H1 (cell line): ENCODE measurements around a stretch of chr12.

DNA sequence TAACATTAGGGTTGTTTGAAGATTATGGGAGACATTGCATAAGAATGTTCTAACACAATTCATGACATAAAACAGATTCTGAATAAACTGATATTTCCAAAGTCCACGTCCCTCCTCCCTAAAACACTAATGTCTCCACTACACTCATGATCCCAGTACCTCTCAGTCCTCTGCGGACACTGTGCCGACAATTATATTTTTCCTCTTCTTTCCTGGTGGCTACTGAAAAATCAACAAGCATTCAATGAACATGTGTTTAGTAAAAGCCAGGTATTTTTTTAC is 18.7 kb upstream of the IAPP start:
- RRBS, result no CpG with 5 or more reads among the region's 3 CpGs
CAGE:
- cytosol, long polyA plus RNA, result no peak
- long polyA plus RNA, result no peak
- nucleus, long polyA plus RNA, result no peak

- RRBS, result no CpG with 5 or more reads among the region's 2 CpGs
CAGE:
- cytosol, long polyA plus RNA, result no peak
- long polyA plus RNA, result no peak
- nucleus, long polyA plus RNA, result no peak
Measured at GRCh38 chr12:21602649-21603195, 1.9 kb downstream of the GYS2 start.

DNA sequence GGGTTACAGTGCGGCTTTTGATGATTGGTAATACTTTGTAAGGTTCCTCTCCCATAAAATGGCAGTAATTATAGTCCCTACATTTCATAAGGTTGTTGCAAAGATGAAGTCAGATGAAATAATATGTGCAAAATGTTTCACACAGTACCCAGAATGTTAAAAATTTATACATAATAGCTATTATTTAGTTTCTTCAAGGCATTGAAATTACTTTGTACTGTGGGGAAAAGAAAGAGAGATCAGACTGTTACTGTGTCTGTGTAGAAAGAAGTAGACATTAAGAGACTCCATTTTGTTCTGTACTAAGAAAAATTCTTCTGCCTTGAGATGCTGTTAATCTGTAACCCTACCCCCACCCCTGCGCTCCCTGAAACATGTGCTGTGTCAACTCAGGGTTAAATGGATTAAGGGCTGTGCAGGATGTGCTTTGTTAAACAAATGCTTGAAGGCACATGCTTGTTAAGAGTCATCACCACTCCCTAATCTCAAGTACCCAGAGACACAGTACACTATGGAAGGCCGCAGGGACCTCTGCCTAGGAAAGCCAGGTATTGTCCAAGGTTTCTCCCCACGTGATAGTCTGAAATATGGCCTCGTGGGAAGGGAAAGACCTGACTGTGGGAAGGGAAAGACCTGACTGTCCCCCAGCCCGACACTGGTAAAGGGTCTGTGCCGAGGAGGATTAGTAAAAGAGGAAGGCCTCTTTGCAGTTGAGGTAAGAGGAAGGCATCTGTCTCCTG is 12.7 kb downstream of the LDHB start:
- RRBS, result no CpG with 5 or more reads among the region's 7 CpGs
CAGE:
- cytosol, long polyA plus RNA, result no peak
- long polyA plus RNA, result no peak
- nucleus, long polyA plus RNA, result no peak

DNA sequence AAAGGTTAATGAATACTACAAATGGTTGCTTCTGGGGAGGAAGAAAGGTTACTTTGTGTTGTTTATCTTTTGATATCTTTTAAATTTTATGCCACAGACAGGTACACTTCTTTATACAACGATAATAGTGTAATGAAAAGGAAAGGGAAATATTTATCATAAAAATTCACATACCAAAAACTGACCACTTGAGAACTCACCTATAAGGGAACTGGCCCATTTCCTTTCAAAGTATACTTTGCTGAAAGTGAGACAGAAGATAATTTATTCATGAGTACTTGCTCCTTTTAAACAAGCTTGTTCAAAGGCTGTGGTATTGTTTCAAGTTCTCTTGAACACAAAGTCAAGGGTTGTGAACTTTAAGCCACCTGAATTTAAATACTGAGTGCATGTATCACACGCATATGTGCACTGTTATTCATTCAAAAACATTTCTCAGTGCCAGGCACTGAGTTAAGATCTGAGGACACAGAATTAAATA is 19.0 kb upstream of the LDHB start:
- RRBS, result no CpG with 5 or more reads among the region's 2 CpGs
CAGE:
- cytosol, long polyA plus RNA, result no peak
- long polyA plus RNA, result no peak
- nucleus, long polyA plus RNA, result no peak

DNA sequence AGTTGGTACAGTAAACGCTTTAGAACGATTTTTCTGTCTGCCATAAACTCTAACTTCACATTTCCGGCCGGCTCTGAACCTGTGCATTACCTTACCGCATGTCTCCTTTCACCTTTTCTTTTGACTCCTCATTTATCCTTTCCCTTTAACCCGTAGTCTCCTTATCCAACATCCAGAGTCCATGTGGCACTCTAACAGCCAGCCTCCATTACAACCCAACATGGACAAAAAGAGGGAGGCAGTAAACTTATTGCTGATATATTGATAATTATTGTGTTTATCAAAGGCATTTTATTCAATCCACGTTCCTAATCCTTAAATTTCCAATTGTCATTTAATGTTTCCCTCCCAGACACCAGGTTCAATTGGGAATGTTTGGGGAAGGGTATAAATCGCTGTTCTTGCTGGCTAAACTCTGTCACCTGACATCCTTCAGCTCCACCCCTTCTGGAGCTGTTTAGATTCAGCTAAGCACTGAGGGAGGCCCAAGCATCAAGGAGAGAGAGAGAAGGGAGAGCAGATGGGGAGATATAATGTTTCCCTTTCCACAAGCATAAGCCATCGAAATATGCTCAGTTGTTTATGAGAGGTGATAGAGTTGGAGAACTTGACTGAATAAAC is 2.0 kb downstream of the ABCC9 start:
- RRBS, result no CpG with 5 or more reads among the region's 9 CpGs
CAGE:
- cytosol, long polyA plus RNA, result no peak
- long polyA plus RNA, result no peak
- nucleus, long polyA plus RNA, result no peak

DNA sequence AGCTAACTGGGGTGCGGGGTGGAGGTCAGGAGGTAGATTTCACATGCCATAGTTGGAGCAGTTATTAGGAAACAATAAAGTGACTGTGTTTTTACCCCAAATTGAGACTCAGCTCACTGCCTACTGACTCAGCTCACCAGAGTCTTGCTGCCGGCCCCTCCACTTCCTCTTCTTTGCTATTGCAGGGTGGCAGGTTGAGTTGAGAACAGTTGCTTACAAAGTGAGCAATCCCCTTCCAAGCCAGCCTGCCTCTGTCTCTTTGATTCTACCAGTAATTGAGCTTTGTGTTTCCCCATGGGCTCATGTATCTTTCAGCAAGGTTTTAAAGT is 12.9 kb downstream of the ST8SIA1 start:
- RRBS, result no CpG with 5 or more reads among the region's 2 CpGs
CAGE:
- cytosol, long polyA plus RNA, result no peak
- long polyA plus RNA, result no peak
- nucleus, long polyA plus RNA, result no peak

DNA sequence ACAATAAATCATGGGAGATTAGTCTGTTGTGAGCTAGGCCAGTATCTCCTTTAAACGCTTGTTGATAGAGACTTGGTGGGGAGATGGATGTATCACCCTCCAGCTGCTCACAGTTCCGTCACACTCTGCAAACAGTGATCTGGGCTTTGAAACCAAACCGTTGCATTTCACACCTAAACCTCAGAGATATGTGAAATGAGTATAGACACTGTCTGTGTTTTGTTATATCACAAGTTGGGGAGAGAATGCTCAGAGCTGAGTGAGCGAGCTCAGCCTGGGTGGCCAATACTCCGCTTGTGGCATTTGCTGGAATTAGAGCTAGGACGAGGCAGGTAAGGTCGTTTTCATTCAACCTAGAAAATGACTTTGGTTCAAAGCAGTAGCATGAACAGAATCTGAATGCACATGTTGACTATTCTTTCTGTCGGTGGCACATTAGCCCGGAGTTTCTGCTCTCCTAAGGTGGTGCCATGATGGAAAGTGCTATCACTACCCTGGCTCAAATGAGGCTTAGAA is 75.2 kb upstream of the ST8SIA1 start:
- RRBS, result no CpG with 5 or more reads among the region's 9 CpGs
CAGE:
- cytosol, long polyA plus RNA, result no peak
- long polyA plus RNA, result no peak
- nucleus, long polyA plus RNA, result no peak

DNA sequence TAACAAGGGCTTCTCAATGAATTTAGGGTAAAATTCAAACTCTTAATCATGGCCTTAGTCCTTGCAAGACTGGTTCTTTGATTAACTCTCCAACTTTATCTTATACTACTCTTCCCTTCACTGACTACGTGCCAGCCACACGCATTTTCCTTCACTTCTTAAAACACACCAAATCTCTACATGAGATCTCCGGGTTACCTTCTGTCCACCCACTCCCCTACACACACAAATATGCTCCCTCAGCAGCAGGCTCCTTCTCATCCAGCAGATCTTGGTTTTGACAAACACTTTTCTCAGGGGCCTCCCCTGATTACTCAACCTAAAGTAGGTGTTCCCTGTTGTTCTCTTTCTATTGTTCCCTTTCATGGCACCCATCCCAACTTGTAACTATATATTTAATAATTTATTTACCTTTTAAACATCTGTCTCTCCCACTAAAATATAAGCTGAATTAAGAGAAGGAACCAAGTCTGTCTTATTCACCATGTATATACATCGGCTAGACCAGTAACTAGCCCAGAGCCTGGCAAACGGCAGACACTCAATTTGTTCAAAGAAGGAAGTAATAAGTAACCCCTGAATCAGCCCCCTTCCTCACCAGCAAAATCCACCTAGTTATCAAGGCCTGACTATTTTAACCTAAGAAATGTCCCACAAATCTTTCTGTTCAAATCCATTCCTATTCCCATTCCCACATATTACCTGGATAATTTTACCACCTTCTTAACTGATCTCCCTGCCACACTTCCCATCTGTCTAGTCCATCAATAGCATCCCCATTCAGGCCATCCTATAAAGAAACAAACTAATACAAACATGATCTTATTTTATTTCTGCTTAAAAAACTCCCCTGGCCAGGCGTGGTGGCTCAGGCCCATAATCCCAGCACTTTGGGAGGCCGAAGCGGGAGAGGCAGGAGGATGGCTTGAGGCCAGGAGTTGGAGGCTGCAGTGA is 2.7 kb downstream of the C2CD5 start:
- RRBS, result no CpG with 5 or more reads among the region's 8 CpGs
CAGE:
- cytosol, long polyA plus RNA, result no peak
- long polyA plus RNA, result no peak
- nucleus, long polyA plus RNA, result no peak

DNA sequence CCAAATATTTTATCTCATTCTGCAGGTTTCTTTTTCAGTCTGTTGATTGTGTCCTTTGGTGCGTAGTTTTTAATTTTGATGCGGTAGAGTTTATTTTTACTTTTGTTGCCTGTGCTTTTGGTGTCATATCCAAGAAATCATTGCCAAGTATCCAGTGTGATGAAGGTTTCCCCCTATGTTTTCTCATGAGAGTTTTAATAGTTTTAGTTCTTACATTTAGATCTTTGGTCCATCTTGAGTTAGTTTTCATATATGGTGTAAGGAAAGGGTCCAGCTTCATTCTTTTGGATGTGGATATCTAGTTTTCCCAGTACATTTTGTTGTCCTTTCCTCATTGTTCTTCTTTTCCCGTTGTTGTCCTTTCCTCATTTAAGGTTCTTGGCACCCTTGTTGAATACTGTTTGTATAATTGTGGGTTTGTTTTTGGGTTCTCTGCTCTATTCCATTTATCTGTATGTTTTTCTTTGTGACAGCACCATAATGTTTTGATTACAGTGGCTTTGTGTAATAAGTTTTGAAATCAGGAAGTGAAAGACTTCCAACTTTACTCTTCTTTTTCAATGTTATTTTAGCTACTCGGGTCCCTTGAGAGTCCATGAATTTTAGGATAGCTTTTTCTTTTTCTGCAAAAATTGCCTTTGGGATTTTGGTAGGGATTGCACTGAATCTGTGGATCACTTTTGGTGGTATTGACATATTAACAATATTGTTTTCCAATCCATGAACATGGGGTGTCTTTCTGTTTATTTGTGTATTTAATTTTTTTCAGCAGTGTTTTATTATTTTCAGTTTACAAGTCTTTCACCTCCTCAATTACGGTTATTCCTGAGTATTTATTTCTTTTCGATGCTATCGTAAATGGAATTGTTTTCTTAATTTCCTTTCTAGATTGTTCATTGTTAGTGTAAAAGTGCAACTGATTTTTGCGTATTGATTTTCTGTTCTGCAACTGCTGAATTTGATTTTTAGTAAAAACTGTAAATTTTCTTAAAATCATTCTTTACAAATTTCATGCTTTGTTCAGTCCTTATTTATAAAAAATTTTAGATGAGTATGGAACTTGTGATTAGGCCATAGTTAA is 28.1 kb downstream of the ETNK1 start:
- RRBS, result no CpG with 5 or more reads among the region's 8 CpGs
CAGE:
- cytosol, long polyA plus RNA, result no peak
- long polyA plus RNA, result no peak
- nucleus, long polyA plus RNA, result start-site peak on the plus strand centred at position 729 of the sequence, 5 bp wide, 18 reads

DNA sequence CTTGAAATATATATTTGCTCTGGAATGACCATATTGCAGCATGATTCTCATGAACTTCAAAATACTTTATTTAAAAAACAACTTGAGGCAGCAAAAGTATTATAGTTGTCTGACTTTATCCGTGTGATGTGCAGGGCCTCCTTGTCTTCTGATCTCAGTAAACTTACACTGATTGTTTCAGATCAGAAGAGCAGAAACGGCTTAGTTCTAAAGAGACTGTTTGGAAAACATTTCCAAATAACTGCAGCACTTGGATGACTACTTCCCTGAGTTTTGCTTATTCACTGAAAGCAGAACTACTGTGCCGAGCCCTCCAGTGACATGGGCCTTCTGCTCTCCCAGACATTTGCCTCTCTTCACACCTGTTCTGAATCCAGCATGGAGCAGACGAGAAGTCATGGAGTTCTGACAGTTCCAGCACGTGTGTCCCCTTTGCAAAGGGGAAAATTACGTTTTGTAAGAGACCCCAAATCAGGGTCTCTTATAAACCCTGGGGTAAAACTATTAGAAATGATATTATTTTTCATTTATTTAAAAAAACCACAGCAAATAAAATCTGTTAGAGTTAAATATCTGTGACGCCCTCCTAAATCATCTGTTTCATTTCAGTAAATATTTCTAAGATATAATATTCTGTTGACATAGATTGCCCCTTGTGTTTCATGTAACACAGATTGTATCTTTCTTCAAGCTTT is 31.4 kb downstream of the ETNK1 start:
- RRBS, result no CpG with 5 or more reads among the region's 7 CpGs
CAGE:
- cytosol, long polyA plus RNA, result no peak
- long polyA plus RNA, result no peak
- nucleus, long polyA plus RNA, result no peak

- RRBS, result no CpG with 5 or more reads among the region's 6 CpGs
CAGE:
- cytosol, long polyA plus RNA, result no peak
- long polyA plus RNA, result no peak
- nucleus, long polyA plus RNA, result no peak
Measured at GRCh38 chr12:22678979-22679430, 54.0 kb downstream of the ETNK1 start.

DNA sequence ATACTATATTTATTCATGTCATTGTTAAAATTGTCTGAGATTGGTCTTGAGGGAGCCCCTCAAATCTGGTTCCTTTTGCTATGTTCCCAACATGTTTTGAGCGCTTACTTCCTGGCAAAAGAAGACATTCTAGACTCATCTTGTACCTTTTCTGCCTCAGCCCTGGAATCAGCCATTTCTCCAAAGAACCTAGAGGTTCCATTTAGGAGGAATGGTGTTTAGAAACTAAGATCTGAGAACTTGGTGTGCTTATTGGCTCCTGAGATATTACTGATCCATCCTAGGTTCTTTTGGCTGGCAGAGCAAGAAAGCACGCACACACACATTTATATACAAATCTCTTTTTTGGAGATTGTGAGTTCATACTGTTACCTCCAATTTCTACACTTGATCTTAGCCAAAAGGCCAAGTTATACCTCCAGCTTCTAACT is 66.8 kb downstream of the ETNK1 start:
- RRBS, result no CpG with 5 or more reads among the region's 2 CpGs
CAGE:
- cytosol, long polyA plus RNA, result no peak
- long polyA plus RNA, result no peak
- nucleus, long polyA plus RNA, result no peak

DNA sequence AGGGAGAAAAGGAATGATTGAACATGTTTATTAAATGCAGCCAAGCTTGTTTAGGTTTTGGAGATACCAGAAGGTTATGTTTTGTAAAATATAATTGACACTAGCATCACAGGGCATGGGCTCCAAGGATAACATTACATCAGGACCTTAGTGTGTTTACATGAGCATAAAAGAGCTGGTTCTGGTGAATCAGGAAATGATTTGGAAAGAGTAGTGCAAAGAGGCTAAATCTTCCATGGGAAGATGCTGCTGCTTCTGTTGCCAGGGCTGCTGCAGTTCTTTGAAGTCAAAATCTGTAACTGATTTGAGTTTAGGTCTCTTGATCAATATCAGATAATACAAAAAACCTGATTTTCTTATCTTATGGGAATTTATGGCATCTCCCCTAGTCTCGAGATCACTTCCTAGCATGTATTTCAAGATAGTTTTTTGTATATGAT is 118.8 kb downstream of the ETNK1 start:
- RRBS, result no CpG with 5 or more reads among the region's 1 CpG
CAGE:
- cytosol, long polyA plus RNA, result no peak
- long polyA plus RNA, result no peak
- nucleus, long polyA plus RNA, result no peak

DNA sequence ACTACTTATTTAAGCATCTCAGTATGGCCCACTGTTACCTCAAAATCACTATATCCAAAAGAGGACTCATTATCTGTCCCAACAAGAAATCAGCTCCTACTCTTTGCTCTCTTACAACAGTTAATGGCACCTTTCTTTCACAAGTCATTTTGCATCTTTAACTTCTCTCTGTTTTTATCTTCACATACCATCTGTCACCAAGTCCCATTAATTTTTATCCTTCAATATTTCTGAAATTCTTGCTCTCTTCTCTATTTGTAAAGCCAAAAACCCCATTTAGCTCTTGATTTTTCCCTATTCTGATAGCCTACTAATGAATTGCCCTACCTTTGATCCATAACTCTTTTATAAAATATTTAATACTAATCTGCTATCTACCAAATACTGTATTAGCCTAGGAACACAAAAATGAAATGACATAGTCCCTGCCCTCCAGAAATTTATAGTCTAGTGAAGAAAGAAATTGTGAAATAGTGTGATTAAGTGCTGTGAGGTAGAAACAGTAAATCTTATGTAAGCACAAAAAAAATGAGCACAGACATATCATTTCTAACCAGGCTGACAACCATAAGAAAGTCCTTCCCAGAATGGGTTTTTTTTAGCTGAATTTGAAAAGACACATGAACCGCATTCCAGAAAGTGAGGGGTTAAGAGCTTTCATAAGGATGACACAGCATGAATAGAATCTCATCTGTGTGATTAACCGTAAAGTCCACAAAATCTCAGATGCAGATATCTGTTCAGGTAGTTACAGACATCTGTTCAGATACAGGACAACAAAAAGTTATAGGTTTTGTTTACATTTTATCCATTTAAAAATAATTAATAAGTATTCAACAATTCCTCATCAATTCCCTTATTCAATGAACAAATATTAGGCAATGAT is 146.0 kb downstream of the SOX5 start:
- RRBS, result no CpG with 5 or more reads among the region's 2 CpGs
CAGE:
- cytosol, long polyA plus RNA, result no peak
- long polyA plus RNA, result no peak
- nucleus, long polyA plus RNA, result no peak

GRCh38 chr12:23943972-23944439 is 5.5 kb downstream of the SOX5 start:
- RRBS, result no CpG with 5 or more reads among the region's 5 CpGs
CAGE:
- cytosol, long polyA plus RNA, result no peak
- long polyA plus RNA, result no peak
- nucleus, long polyA plus RNA, result no peak

DNA sequence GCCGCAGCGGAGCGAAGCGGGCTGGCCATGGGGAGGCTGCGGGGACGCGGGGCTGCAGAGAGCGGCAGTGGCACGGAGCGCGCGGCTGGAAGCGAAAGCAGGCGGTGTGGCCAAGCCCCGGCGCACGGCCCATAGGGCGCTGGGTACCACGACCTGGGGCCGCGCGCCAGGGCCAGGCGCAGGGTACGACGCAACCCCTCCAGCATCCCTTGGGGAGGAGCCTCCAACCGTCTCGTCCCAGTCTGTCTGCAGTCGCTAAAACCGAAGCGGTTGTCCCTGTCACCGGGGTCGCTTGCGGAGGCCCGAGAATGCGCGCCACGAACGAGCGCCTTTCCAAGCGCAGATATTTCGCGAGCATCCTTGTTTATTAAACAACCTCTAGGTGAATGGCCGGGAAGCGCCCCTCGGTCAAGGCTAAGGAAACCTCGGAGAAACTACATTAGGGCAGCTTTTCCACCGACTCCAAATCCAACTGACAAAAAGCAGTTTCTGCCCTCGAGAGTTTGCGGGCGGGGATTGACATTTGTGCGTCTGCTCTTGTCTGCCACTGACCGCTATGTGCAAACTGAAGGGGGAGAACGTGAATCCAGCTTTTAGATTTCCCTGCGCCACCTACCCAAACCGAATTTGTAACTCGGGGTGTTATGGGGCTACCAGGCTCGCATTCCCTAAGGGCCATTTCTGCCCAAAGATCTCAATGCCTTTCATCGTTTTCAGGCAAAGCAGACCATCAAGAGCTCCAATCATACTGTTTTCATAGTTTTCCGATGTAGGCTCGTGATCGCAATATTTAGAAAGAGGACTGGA is 45.7 kb downstream of the BCAT1 start:
- RRBS, result 0% methylated on average over 7 of the region's 61 CpGs
CAGE:
- cytosol, long polyA plus RNA, result start-site peak on the minus strand centred at position 97 of the sequence, 69 bp wide, 74 reads
- long polyA plus RNA, result no peak
- nucleus, long polyA plus RNA, result start-site peak on the minus strand centred at position 160 of the sequence, 182 bp wide, 508 reads

DNA sequence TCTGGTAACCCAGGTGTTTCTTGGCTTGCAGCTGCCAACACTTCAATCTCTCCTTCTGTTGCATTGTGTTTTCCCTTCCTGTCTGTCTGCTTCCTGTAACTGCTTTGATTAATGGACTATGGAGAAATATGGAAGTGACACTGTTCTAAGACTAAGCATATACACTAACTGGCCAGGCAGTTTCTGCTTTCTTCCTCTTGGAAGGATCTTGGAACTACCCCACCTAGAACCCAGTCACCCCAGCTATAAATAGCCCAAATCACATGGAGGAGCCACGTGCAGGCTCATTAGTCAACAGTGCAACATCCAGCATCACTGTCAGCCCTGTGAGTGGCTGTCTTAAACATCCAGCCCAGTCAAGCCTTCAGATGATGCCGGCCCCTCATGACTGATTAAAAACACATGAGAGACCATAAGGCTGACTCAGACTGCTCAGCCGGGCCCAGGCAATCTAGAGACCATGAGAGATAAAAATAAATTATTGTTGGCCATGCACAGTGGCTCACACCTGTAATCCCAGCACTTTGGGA is 39.2 kb downstream of the BCAT1 start:
- RRBS, result no CpG with 5 or more reads among the region's 3 CpGs
CAGE:
- cytosol, long polyA plus RNA, result no peak
- long polyA plus RNA, result no peak
- nucleus, long polyA plus RNA, result no peak

GRCh38 chr12:25384810-25385044 is 134.0 kb upstream of the KRAS start:
- RRBS, result no CpG with 5 or more reads among the region's 7 CpGs
CAGE:
- cytosol, long polyA plus RNA, result no peak
- long polyA plus RNA, result no peak
- nucleus, long polyA plus RNA, result no peak

GRCh38 chr12:25957765-25958062 is 768 bp upstream of the RASSF8 start:
- RRBS, result no CpG with 5 or more reads among the region's 8 CpGs
CAGE:
- cytosol, long polyA plus RNA, result no peak
- long polyA plus RNA, result no peak
- nucleus, long polyA plus RNA, result no peak

- RRBS, result no CpG with 5 or more reads among the region's 8 CpGs
CAGE:
- cytosol, long polyA plus RNA, result no peak
- long polyA plus RNA, result no peak
- nucleus, long polyA plus RNA, result no peak
Measured at GRCh38 chr12:25962922-25963888, 4.7 kb downstream of the RASSF8 start.